Ishikawa (cell line): ENCODE data around the genes PEX6 and PPP2R5D.

DNA sequence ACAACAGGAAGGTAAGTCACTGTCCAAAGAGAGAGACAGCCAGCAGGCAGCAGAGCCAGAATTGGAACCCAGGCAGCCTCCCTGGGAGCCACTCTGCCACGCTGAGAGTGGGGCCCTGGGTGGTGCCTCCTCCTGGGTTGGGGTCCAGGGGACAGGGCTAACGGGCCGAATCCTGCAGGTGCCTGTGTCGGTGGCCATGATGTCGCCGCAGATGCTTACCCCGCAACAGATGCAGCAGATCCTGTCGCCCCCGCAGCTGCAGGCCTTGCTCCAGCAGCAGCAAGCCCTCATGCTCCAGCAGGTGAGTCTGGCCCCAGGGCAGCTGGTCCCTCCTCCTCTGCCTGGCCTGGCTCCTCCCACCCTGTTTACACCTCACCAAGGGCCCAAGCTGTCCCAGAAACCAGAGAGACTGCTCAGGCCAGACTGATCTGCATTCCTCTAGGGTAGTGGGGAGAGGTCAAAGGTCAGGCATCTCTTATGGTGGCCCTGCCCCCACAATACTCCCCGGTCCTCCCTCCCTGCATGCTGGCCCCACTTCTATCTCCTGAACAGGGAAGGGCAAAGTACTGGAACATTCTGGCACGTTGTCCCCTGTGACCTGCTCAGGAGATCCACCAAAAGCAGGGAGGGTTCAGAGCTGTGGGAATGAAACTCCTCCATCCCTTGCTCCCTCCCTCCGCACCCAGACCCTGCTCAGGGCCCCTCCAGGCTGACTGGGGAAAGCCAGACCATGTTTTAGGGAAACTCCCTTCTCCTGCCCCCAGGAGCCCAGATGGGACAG, 38.6 kb downstream of the FOXP4 start:
- RRBS = no CpG with 5 or more reads among the region's 12 CpGs

- RRBS = no CpG with 5 or more reads among the region's 13 CpGs
Observed at GRCh38 chr6:41600484-41600940, 37.8 kb upstream of the MDFI start.

- RRBS = no CpG with 5 or more reads among the region's 21 CpGs
Observed at GRCh38 chr6:41705506-41706597, 29.6 kb downstream of the TFEB start.

DNA sequence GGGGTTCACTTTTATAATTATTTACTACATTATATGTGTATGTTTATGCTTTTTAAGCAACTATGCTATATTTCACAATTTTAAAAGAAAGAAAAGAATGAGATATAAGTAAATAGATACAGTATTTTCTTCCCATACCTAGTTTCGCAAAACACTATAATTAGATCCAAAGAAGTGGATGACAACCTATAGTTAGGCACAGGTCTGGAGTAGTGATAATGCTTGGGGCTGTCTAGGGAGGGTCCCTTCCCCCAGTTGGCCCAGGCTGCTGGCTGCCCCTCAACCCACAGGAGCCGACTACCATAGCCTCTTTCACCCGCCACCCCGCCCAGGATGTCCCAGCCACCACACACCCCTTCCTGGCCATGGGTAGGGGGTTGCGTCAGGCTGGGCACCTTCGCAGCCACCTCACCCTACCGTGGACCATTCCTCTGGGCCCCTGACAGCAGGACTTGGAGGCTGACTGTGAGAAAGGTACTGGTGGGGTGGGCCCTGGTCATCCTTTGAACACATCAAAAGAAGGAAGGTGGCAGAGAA, 8.6 kb downstream of the TFEB start:
- RRBS = no CpG with 5 or more reads among the region's 7 CpGs

- RRBS = 1% methylated on average over 24 of the region's 62 CpGs
Observed at GRCh38 chr6:41734085-41734673, 1.2 kb downstream of the TFEB start.

DNA sequence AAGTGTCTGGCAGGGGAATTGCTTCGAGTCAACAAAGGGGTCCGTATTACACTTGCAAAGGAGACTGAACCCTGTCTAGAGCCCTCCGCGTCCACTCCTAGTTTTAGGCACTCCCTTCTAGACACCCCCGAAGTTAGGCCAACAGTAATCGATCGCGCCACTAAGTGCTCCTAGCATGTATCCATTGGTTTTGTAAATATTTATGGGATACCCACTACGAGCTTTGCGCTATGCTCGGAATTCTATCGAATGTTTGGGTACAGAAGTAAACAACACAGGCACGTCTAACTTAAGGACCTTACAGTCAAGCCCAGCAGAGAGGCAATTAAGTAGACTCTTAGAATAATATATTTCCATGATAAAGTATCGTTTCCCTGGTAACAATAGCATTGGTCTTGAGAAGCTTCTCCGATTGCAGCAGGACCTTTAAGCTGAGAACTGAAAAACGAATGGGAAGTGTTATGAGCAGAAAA, 633 bp downstream of the BYSL start:
- RRBS = no CpG with 5 or more reads among the region's 16 CpGs

- RRBS = no CpG with 5 or more reads among the region's 8 CpGs
Observed at GRCh38 chr6:41938632-41939431, 2.8 kb downstream of the CCND3 start.

- RRBS = 2% methylated on average over 16 of the region's 59 CpGs
Observed at GRCh38 chr6:41940171-41941203, 1.1 kb downstream of the CCND3 start.

DNA sequence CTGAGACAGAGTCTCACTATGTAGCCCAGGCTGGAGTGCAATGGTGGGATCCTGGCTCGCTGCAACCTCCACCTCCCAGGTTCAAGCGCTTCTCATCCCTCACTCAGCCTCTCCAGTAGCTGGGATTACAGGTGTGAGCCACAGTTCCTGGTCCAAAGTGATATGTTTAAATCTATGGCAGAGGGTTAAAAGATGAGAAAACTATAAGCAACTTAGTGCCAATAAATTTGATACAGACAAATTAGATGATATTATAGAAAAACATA, 46.3 kb upstream of the TAF8 start:
- RRBS = no CpG with 5 or more reads among the region's 2 CpGs

- RRBS = no CpG with 5 or more reads among the region's 15 CpGs
Observed at GRCh38 chr6:42045395-42046494, 4.6 kb upstream of the TAF8 start.

DNA sequence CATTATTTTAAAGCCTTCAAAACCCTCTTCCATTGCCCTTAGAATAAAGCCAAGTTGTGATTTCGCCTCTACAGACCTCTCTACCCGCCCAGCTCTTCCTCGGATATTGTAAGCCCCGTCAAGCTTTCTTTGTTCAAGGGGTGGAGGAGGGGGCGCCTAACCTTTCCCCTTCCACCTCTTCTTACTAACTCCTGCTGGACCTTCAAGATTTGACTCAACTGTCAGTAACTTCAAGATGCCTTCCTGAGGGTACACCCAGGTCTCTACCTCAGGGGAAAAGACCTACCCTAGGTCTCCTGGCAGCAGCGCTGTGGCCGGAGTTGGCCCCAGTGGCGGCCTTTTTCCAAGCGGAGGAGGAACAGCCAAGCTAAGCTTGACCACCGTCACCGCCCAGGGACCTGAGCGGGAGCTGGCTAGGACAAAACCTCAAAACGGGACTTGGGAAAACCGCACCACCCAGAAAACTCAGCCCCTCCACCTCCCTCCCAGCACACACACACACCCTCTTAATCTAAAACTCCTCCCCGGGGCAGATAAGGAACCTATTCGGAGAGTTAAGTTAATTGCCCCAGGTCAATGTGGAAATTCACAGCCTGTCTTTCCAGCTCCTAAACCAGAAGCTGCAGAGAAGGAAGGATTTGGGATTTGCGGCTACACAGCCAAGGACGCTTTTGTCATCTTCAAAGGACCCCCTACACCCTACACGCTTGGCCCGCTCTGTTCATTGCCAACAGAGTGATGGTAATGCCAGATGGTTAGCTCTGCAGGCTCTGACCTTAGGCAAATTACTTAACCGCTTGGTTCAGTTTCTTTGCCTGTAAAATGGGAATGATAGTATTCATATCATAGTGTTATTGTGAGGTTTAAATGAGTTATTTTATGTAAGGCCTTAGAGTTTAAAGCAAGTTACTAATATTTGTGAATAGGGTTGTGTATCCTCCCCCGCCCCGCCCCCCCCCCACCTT, 2.7 kb upstream of the TRERF1 start:
- RRBS = no CpG with 5 or more reads among the region's 23 CpGs

- RRBS = no CpG with 5 or more reads among the region's 5 CpGs
Observed at GRCh38 chr6:42572386-42573026, 8.7 kb downstream of the UBR2 start.

DNA sequence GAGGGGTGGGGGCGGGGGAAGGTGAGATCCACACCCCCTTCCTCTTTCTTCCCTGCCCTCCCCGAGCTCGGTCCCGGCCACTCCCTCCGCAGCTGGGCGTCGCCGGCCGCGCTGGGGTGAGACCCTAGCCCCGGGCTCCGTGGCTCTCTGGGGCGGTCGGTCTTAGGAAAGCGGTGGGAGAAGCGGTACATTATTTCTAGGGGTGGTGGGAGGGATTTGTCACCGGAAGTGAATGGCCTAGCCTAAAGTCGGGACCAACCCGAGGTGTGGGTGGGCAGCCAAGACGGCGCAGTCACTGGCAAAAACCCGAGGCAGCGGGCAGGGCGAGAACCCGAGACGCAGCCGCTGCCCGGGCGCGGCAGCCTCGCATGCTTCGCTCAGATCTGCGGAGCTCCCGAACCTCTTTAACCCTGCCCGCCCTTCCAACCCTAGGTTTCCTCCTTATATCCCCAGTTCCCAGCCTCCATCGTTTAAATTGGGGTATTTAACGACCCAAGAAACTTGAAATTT, 1.1 kb upstream of the TBCC start:
- RRBS = 2% methylated on average over 11 of the region's 37 CpGs

DNA sequence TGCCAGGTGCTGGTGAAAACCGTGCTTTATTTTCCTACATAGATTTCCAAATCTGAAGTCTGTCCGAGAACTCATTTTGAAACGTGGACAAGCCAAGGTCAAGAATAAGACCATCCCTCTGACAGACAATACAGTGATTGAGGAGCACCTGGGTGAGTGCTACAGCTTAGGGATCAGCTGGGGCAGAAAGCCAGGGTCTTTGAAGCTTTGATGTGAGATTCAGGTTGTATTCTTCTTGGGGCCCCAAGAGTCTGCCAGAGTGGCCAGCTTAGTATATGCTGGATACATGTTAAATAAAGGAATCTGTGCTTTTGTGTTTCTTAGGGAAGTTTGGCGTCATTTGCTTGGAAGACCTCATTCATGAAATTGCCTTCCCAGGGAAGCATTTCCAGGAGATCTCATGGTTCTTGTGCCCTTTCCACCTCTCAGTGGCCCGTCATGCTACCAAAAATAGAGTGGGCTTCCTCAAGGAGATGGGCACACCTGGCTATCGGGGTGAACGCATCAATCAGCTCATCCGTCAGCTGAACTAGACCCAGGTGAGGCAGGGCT, 4.6 kb downstream of the C6orf226 start:
- RRBS = no CpG with 5 or more reads among the region's 8 CpGs

DNA sequence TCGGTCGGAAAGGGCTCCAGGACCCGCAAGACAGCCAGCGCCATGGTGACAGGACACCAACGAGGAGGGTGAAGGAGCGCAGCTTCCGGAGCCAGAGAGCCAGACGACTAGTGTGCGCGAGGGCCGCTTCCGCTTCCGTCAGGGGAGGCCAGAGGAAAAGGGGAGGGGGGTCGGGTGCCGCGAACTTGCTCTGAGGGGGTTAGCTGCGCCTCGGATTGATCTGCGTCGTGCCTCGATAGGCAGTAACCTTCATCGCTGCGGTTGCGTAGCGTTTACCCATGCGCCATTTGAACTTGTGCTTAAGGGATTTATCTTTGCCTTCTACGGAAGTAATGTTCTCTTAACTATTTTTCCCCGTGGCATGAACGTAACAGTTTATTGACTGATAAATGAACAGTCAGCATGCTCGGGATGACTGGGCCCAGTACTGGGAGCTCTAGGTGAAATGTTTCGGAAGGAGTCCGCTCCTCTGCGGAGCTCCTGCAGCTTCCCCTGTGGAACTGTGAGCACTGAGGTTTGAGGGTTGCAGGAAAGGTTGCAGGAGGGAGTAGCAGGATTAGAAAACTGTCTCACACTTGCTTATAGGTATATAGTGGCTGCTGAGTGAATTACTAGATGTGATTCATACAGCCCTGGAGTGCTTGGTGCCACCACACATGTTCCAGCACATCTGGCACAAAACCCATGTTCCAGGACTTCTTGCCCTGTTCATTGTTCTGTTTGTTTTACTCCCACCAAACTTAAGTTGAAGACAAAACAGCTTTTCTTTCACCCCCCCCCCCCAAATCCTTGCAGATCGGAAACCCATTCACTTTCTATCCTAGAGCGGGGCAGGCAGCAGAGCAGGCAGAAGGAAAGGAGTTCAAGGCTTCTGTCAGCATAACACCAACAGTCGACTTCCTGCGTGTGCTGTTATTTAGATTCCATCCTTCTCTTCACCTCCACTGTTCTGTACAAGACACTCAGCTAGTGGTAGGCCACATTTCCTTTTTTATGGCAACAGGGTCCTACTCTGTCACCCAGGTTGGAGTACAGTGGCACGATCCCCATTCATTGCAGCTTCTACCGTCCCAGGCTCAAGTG, at the start of gene PEX6:
Gene PEX6 (minus strand): TSS at position 75 of the 1,083 bp plus-strand sequence.
- RRBS = under 1% methylated on average over 4 of the region's 39 CpGs

DNA sequence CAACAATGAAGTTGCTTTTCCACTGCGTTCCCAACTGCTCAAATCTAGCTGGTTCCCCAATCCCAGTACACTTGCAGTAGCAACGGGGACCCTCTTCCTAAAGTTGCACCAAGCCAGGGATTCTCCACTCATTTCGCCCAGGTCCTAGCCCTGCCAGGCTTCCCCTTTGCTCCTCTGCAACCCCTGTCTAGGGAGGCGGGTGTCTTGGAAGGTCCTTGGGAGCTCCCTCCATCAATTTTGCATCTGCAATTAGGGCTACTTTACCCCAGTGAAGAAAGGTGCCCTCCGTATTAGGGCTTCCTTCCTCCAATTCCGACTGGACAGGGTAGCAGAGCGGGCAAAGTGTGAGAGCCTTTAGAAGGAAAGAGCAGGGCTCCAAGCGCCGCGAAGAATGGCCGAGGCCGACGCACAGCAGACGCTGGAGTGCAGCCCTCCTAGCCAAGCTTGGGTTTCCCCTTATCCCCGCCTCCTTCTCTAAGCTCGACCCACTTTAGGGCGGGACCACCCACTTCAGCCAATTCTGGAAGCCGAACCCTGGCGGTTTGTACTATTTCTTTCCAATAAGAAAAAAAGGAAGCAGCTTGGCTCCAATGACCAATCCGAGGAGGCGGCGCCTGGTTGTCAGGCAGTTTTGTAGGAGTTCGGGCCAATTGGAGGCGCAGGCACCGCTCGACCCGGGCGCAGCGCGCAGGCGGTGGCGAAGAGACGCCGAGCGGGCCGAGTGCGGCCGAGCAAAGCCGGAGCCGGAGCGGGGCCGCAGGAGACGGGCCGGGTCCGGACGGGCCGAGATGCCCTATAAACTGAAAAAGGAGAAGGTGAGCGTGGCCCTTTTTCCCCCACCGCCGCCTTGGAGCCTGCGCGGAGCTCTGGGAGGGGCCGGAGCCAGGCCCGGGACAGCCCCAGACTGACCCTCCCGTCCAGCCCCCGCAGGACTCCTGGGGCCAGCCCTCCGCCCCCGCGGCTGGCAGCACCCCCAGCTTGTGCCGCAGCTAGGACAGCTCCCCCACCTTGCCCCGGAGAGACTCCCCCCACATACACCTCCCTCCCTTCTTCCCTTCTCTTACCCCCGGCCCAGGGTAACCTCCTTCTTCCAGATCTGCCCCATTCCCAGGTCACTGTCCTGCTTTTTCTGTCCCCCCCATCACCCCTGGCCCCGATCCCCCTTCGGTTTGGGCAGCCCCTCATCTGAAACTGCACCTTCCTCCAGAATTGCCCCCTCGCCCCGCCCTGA, at the start of gene PPP2R5D:
Gene PPP2R5D (plus strand): TSS at position 681 of the 1,231 bp plus-strand sequence.
- RRBS = 2% methylated on average over 25 of the region's 66 CpGs

DNA sequence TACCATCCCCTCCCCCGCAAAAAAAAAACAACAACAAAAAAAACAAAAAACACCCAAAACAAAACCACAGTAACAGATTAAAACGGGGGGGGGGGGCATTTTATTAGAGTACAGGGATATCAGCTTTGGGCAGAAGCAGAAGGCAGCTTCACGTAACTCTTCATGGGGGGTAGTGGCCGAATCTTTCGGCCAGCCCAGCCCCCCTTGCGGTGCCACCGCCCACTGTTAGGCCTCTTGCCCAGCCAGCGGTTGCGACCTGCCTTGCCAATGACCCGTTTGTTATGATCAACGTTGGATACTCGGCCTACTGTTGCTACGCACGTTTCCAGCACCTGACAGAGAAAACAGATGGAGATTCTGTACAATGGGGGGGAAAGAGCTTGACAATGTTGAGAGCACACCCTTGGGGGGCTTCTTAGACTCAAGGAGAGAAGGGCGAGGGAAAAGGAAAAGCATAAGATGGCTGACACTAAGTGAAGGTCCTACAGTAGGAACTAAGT, 554 bp upstream of the CUL7 start:
- RRBS = no CpG with 5 or more reads among the region's 15 CpGs

DNA sequence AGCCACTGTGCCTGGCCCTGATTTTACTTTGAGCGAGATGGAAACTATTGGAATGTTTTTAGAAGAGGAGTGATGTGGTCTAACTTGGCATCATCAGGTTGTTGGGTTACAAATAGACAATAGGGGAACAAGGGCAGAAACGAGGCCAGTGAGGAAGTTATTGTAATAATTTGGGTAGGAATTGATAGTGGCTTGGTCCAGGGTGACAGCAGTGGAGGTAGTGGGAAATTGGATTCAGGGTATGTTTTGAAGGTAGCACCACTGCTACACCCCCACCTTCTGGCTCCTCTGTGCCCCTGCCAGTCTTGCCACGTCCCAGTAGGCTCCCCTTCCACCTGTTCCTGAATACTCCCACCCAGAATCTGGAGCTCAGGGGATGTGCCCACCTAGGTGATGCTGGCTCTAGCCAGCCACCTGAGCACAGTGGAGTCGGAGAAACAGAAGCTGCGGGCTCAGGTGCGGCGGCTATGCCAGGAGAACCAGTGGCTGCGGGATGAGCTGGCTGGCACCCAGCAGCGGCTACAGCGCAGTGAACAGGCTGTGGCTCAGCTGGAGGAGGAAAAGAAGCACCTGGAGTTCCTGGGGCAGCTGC, 3.2 kb downstream of the KLC4 start:
- RRBS = no CpG with 5 or more reads among the region's 10 CpGs

GRCh38 chr6:43090024-43091053, 14.2 kb downstream of the PTK7 start:
- RRBS = no CpG with 5 or more reads among the region's 11 CpGs

GRCh38 chr6:43129437-43130089, 41.5 kb upstream of the SRF start:
- RRBS = 30% methylated on average over 1 of the region's 14 CpGs